Measurements from ENCODE around the genes FXYD7, FXYD5, ETV2, U2AF1L4 and LIN37.

DNA sequence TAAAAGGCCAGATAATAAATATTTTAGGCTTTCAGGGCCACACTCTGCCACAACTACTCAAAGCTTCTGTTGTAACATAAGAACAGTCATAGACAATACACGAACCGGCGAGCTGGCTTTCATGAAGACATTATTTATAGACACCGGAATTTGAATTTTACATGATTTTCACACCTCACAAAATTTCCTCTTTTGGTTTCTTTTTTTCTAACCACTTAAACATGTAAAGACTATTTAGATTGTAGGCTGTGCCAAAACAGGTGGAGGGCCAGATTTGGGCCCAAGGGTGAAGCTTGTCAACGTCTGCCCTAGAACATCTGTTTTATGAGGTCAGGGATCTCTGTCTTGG, 29.7 kb upstream of the FXYD3 start:
- RRBS, result no CpG with 5 or more reads among the region's 5 CpGs

GRCh38 chr19:35090450-35091354, 24.9 kb upstream of the FXYD3 start:
- RRBS, result 32% methylated on average over 9 of the region's 39 CpGs

- RRBS, result no CpG with 5 or more reads among the region's 10 CpGs
Observed at GRCh38 chr19:35123313-35124042, 7.9 kb downstream of the FXYD3 start.

- RRBS, result 6% methylated on average over 10 of the region's 64 CpGs
Observed at GRCh38 chr19:35142910-35144252, at the start of gene FXYD7. Gene FXYD7 (plus strand): TSS chr19:35143255.

GRCh38 chr19:35154114-35154445, 455 bp upstream of the FXYD5 start:
- RRBS, result 4% methylated on average over 2 of the region's 10 CpGs

DNA sequence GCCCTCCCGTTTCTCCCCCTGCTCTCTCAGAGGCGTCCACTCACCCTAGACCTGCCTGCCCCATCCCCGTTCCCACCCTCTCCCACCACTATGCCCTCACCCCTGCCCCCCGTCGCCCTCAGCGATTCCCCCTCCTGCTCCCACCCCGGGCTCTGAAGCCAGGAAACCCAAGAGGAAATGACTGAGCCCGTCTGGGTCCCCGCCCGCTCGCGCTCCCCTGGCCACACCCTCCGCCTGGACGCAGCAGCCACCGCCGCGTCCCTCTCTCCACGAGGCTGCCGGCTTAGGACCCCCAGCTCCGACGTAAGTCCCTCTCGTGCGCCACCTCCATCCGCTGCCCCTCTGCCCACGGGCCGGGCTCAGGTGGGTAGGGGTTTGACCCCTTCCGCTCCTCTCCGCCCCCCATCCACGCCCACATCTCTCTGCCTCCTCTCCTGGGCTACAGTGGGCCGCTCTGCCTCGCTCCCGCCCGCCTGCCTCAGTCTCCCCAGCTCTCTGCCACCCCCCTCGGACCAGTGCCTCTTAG, at the start of gene FXYD5:
Gene FXYD5 (plus strand): TSS at position 229 of the 526 bp plus-strand sequence.
- RRBS, result 6% methylated on average over 6 of the region's 34 CpGs

DNA sequence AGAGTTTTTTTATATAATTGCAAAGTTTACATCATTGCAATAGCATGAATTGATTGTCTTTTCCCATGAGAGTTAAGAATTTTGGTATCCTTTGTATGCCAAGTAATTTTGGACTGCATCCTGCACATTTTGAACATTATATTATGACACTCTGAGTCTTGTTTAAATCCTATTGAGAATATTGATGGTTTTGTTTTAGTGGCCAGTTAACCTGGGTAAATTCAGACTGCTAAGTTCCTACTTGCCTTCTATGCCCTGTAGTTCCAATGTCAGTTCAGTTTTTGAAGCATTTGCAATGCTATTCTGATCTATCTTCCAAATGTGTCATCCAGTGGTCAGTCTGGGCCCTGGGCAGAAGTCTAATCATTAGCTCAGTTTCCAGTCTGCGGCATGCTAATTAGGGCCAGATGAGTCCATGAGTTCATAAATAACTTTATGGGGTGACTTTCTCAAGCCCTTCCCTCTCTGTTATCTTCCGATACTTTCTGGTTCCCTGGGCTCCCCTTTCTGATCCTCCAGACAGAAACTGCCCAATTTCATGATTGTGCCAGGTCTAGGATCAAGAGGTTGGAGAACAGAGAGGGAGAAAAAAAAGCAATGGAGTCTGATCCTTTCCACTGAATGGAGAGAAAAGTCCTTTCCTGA, 32.8 kb downstream of the FAM187B start:
- RRBS, result no CpG with 5 or more reads among the region's 2 CpGs

- RRBS, result no CpG with 5 or more reads among the region's 10 CpGs
Observed at GRCh38 chr19:35259813-35260284, 8.9 kb upstream of the USF2 start.

DNA sequence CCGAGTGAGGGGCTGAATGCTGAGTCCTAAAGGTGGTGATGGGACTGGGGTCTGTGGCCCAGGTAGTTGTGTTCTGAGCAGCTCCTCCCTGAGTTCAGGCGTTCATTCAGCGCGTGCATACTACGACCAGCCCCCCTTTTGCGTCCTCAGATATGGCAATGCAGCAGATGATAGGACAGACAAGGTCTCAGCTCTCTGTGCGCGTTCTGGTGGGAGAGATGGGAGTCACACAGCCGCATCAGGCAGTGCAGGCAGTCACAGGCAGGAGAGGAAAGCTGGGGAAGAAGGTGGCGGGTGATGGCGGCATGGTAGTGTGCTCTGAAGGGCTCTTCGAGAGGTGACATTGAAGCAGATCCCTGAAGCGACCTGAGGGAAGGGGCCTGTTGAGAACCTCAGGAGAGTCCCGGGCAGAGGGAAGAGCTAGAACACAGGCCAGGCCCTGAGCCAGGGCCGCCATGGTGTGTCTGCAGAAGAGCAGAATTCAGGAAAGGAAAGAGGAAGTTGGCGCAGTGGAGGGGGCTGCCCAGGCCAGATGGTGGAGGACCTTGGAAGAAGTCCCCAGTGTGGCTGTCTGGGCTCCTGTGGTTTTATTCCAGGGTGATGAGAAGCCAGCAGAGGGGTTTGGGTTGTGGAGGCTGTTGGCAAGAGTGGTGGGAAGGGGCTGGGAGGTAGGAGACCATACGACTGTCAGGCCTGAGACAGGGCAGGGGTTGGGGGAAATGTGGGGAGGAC, 3.4 kb downstream of the USF2 start:
- RRBS, result no CpG with 5 or more reads among the region's 17 CpGs

- RRBS, result no CpG with 5 or more reads among the region's 4 CpGs
Observed at GRCh38 chr19:35273122-35273323, 4.3 kb downstream of the USF2 start.

DNA sequence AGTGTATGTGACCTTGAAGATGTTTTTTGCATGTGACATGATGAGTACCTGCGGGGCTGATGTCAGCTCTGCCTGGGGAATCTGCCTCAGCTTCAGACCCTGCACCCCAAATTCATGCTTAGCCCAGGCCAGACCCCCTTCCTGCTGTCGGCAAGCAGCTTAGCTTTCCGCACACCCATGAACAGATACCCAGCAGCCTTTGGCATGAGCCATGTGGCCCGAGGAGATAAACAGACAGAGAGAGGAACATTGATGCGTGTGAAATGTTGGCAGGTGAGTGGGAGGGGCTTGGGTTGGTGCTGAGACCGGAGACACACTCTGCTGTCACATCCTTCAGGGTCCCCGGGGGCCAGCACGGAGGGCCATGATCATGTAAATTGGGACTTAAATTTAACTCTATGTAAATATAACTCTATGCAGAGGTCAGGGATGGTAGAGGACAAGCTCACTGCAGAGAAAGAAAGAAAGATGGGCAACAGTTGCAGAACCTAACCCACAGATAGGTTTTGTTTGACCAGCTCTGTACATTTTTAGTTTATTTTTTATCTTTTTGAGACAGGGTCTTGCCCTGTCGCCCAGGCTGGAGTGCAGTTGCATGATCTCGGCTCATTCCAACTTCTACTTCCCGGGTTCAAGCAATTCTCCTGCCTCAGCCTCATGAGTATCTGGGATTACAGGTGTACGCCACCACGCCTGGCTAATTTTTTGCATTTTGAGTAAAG, 1.6 kb downstream of the CD22 start:
- RRBS, result 45% methylated on average over 1 of the region's 13 CpGs

GRCh38 chr19:35346501-35347058, 1.1 kb upstream of the FFAR1 start:
- RRBS, result no CpG with 5 or more reads among the region's 18 CpGs

- RRBS, result no CpG with 5 or more reads among the region's 28 CpGs
Observed at GRCh38 chr19:35445709-35447009, 1.9 kb upstream of the FFAR2 start.

DNA sequence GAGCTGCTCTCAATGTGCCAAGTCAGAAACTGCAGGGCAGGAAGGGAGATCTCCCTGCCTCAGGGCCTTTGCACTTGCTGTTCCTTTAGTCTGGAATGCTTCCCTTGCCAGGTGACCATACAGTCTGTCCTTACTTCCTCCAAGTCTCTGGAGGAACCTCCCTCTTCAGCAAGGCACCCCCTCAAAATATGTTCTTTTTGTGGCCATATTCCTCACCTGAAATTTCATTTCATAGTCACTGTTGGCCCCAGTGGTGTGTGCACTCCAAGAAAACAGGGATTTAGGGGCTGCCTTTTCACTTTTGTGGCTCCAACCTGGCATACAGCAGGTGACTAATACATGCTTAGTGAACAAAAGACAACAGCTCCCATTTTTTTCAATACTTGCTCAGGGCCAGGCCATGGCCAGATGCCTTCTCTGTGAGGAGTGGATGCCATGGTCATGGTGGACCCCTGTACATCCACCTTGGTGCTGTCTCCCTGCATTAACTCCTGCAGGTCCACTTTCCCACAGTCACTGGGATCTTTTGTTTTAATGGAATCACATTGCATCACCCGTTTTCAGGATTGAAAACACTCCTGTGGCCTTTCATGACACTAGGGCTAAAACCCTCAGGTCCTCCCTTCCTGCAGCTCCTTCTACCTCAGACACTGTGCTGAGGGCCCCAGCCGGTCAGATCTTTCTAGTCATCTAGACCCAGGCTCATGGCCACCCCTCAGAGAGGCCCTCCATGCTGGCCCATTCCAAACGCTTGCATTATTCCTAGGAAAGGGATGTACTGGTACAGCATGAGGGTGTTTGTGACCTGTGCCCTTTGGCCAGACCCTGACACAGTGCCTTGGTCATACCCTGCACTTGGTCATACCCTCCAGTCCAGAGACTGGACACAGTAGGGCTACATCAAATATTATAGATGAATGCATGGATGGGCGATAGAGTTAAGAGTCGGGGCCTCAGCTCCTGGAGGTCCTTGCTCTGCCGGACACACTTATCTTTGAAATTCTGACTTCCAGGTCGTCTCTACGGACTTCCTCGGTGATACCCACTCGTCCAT, 1.2 kb upstream of the TMEM147 start:
- RRBS, result 74% methylated on average over 2 of the region's 10 CpGs

DNA sequence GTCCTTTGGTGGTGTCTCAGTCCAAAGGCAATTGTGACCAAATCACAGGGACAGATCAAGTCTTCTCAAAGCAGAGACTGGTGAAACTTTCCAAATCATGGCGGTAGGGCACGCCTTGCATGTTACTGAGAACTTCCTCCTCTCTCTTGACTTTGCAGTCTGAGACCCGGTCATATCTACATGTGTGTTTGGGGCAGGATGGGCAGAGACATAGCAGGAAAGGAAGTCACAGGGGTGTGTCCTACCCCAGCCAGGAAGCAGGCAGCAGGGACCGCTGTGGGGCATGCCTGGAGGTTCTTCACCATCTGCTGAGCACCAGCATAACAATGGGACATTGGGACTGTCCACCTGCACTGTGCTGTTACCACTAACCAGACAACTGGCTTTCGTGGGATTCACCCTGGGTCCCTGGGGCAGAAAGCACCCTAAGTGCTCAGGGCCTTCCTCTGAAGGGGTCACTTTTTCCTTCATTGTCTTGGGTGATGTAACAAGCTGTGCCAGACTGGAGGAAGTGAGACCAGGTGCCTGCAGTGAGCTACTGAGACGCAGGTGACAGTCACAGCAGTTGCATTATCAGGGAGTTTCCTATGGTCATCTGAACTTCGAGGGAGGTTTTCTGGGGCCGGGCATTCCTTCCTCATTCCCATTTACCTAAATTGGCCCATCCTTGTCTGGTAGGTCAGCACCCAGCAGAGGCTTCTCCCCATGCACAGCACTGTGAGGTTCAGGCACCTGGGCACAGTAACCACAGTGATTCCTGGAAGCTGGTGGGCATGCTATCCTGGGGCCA, 2.6 kb upstream of the HAUS5 start:
- RRBS, result no CpG with 5 or more reads among the region's 8 CpGs

- RRBS, result 61% methylated on average over 4 of the region's 35 CpGs
Observed at GRCh38 chr19:35641166-35642256, at the start of gene ETV2. Gene ETV2 (plus strand): TSS chr19:35641745.

GRCh38 chr19:35731274-35731724, 11.0 kb downstream of the IGFLR1 start:
- RRBS, result no CpG with 5 or more reads among the region's 9 CpGs

DNA sequence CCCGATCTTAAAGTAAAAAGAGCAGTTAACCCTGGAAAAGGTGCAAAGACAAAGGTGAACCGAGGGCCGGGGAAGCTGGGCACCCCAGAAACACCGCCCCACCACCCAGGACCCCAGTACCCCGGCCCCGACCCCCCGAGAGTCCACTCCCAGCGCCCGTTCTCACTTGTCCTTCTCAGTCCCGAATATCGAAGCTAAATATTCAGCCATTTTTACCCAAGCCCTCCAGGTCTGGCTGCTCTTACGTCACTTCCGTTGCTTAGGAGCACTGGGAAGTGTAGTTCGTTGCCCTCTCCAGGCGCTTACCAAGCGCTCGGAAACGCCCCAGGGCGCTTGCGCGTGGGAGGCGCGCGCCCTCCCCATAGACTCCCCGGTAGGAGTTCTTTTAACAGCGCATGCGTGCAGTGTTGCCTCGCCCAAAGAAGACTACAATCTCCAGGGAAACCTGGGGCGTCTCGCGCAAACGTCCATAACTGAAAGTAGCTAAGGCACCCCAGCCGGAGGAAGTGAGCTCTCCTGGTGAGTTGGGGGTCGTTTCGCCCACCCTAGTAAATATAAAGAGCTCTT, at the start of gene U2AF1L4:
Gene U2AF1L4 (minus strand): TSS at position 237 of the 567 bp plus-strand sequence.
- RRBS, result 4% methylated on average over 5 of the region's 35 CpGs

DNA sequence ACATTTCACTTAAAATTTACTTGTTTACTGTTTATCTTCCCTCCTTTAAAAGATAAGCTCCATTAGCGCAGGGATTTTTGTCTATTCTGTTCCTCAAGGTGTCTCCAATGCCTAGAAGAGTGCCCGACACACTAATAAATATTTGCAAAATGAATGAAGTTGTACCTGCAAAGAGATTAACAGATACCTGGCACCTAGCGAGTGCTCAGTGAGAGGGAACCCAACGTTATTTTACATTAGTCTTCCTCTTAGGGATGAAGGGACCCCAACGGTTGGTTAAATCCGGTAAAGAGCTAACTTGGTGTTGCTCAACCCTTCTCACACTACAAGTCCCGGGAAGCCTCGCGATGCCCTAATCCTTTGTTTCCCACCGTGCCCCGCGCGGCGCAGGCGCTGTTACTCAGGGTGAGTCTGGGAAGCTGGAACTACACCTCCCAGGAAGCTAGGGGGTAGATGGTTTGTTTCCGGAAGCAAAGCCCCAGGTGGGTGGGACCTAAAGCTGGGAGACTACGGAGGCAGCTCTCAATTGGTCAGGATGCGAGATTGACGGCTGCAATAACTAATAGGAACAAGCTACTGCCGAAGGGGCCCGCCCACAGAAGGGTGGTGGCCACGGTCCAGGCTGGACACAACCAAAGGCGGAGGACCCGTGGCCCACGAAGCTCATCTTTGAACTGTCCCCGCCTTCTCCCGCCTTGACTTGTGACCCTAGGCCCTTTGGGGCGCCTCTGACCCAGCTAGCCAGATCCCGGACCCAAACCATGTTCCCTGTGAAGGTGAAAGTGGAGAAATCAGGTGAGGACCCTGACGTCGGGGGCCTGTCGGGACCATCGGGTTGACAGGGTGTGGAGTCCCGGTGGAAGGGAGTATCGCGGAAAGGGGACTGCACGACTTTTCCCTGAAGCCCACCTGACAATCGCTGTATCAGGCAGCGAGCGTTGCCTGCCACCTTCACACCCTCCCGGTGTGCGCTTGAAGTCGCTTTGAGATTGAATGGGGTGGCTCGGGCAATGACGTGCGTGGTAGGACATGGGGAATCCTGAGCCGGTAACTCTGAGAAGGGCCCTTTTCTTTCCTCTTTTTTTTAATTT, at the start of gene LIN37:
Gene LIN37 (plus strand): TSS at position 613 of the 1,091 bp plus-strand sequence.
- RRBS, result 3% methylated on average over 15 of the region's 47 CpGs

- RRBS, result 92% methylated on average over 24 of the region's 73 CpGs
Observed at GRCh38 chr19:35754925-35755929, 1.6 kb downstream of the HSPB6 start.

Data from UCH-1 (cell line).